PC-3 (cell line): ENCODE measurements around the gene LYRM2.

DNA sequence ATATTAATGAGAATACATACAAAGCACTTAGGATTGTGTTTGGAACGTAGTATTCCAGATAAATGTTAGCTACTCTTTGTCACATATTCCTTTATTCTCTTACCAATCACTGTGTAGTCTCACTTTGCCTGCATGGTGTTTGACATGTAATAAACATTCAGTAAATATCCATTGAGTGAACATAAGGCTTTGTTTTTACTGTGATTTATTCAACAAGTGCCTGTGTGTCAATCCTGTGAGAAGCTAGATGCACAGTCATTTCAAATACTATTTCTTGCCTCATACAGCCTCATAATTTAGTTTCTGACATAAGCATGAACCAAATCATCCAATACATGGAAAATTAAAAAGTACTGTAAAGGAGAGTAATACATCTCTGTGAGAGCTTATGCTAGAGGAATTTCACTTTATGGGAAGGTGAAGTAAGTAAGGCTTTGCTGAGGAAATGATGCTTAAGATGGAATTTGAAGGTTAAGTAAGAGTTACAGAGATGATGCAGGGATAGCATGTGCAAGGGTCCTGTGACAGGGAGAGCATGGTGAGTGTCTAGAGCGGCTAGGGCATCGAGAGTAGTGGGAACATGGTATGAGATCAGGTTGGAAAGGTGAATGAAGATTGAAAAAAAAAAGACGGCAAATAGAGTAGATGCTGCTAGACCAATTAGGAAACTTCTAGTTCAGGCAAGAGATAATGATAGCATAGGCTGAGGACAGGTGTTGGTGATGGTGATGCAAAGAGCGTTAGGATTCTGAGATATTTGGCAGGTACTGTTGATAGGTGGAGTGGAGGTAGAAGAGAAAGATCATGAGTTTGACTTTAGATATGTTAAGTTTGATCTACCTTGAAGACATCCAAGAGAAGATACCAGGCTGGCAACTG lies 14.8 kb downstream of the PM20D2 start:
- RAMPAGE, long total RNA: no peak

- RAMPAGE, long total RNA: no peak
Observed at GRCh38 chr6:89231107-89231422, 13.9 kb upstream of the GABRR1 start.

- RAMPAGE, long total RNA: no peak
Observed at GRCh38 chr6:89354045-89354533, 1.6 kb upstream of the UBE2J1 start.

- RAMPAGE, long total RNA: no peak
Observed at GRCh38 chr6:89630422-89631060, 8.0 kb downstream of the LYRM2 start.

DNA sequence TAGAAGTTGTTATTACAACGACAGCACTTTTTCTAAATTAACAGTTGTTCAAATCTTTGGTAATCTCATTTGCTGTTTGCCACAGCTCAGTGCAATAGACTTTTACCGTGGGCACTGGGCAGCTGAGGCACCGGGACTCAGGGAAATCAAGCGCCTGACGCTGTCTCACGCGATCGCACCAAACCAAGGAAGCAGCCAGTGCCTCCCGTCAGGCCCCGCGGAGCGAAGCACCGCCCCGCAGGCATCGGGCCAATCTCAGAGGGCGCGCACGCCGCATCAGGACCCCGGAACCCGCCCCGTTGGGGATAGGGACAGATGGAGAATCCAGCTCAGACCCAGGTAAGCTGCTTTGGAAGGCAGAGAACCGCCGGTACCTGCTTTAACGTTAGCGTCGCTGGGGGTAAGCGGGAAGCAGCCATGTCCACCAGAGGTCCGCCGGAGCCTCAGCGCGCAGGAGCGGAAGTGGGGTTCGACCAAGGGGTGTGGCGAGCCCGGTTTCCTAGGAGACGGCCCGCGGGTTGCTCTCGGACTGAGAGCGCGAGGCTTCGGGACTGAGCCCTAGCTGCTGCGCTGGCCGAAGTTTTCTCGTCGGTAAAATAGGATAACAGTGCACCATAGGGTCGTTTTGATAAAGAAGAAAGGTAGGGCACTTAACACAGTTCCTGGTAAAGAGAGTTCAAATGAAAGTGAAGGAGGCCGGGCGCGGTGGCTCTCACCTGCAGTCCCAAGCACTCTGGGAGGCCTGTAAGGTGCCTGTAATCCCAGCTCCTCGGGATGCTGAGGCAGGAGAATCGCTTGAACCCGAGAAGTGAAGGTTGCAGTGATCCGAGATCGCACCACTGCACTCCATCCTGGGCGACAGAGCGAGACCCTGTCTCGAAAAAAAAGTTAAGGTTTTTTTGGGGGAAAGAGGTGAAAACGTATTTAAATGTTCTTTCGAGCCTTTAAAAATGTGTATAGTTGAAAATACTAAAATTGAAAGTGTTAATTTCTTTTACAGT lies at the start of gene LYRM2:
TSS of gene LYRM2 (minus strand) at position 450 of the 1,001 bp plus-strand sequence.
- RAMPAGE, long total RNA: no peak

GRCh38 chr6:89656571-89657075 lies 18.1 kb upstream of the LYRM2 start:
- RAMPAGE, long total RNA: no peak

DNA sequence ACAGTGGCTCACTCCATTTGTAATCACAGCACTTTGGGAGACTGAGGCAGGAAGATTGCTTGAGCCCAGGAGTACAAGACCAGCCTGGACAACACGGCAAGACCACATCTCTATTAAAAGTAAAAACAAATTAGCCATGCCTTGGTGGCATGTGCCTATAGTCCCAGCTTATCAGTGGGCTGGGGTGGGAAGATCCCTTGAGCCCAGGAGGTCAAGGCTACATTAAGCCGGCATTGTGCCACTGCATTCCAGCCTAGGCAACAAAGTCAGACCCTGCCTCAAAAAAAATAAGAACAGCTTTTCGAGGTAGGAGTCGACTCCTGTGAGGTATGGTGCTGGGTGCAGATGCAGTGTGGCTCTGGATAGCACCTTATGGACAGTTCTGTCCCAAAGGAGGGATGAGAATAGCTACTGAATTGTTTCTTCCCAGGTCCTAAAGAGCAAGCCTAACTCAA lies 82.3 kb upstream of the LYRM2 start:
- RAMPAGE, long total RNA: no peak

DNA sequence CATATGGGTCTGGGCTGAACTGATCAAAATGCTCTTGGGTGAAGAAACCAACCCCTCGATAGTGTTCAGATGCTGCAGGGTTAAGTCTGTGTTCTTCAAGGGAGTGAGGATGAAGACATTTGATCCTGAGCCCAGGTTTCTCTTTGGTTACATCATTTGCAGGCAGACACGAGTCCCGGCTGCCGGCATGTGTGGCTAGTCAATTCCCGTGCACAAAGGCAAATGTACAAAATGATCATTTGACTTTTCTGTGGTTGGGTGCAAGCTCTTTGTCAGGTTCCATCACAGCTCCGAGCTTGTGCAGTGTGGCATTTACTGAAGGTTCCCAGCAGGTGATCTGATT lies 46.7 kb downstream of the GJA10 start:
- RAMPAGE, long total RNA: no peak

GRCh38 chr6:89950981-89951961 lies 57.0 kb downstream of the GJA10 start:
- RAMPAGE, long total RNA: no peak

- RAMPAGE, long total RNA: no peak
Observed at GRCh38 chr6:90219526-90220131, 77.0 kb downstream of the BACH2 start.

DNA sequence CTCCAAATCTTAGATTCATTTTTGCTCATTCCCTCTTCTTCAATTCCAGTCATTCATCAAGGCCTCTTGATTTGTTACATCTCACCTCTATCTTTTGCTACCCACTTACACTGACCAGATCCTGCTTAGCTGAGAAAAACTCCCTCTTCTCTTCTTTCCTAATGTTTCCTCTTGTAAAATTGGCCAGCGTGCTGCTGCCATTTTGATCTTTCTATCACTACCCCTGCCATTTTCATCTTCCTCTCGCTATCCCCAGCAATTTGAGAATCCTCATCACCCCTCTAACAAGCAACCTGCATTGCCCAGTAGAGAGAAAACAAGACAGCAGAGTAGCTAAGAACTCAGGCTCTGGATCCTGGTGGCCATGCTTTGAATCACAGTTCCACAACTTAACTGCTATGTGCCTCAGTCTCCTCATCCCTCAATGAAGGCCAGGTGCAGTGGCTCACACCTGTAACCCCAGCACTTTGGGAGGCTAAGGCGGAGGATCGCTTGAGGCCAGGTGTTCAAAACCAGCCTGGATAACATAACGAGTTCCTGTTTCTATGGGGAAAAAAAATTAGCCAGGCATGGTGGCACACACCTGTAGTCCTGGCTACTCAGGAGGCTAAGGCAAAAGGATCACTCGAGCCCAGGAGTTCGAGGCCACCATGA lies 23.9 kb downstream of the BACH2 start:
- RAMPAGE, long total RNA: no peak

GRCh38 chr6:90284723-90285543 lies 11.7 kb downstream of the BACH2 start:
- RAMPAGE, long total RNA: no peak

- RAMPAGE, long total RNA: no peak
Observed at GRCh38 chr6:90292881-90293797, 3.5 kb downstream of the BACH2 start.

GRCh38 chr6:90350685-90351143 lies 54.1 kb upstream of the BACH2 start:
- RAMPAGE, long total RNA: no peak

DNA sequence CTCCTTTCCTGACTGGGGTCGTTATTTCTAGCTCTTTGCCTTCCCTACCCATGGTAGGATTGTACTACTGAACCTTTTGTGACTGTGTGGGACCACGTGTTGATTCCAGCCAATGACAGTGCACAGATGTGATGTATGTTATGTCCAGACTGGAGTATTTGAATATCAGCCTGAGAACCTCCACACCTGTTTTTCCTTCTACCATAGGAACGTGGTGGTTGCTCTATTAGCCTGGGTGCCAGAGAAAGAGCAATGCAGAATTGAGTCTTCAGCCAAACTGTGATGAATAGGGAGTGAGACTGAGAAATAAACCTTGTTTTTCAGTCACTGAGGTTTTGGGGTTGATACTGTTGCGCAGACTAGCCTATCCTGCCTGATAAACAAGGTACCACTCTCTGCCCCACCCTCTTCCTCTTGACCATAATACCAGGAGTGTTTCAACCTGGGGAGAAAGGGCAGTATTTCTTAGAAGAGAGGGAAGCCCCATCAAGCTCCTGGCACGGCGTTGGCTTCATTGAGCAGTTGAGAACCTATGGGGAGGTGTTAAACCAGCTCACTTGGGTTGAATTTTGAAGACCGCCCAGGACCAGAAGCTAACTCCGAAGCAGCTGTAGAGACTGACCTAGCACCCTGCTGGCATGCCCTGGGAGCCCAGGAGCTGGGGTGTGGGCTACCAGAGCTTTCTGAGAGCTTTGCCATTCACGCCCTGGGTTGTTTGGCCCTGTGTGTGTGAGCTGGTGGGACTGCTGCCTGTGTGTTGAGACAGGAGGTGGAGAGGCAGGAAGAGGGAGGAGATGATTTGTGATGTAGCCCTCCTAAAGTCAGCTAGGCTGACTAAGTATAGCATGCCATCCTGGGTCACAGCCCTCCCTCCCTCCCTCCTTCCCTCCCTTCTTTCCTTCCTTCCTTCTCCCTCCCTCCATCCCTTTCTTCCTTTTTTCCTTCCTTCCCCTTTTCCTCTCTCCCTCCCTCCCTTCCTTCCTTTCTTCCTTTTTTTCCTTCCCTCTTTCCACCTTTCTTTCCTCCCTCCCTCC lies 105.7 kb upstream of the BACH2 start:
- RAMPAGE, long total RNA: no peak

DNA sequence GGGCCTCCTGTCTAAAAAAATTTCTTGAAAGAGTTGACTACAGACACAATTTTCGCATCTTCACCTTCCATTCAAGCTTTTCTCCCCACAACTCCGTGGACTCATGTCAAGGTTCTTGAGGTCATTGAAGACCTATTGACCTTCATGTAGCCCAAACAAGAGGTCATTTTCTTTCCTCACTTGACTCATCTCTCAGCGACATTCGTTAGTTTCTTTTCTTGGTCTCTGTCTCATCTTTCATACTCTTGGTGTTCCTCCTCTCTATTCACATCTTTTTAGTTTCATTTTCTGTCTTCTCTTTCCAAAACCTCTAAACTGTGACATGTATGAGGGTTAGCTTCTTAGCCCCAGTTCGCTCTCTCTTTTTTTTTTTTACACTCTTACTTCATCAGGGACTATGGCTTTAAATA lies 128.5 kb upstream of the BACH2 start:
- RAMPAGE, long total RNA: no peak

- RAMPAGE, long total RNA: no peak
Observed at GRCh38 chr6:90446441-90446734, 140.5 kb downstream of the MAP3K7 start.

DNA sequence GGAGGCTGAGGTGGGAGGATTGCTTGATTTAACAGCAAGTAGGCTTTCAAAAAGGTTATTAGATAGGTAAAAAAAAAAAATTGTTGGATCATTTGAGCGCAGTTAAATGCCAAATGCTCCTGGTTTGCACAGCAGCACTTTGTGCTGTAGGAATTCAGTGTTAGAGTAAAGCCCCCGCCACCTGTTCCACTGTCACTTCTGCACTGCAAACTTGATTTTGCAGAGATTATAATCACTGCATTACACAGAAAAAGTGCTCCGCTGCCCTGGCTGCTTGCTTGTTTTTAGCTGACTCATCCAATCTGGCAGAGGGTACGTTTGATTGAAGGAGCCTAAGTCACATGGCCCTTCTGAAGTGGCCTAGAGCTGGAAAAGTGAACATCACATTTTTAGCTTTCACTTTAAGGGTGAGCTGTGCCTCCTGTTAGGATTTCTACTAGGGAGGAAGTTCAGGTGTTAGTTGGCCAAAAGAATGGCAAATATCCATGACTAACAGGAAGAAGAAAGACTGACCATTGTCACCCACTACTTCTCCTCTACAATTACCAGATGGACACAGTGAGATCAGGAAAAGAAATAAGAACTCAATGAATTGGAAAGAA lies 889.0 kb upstream of the MAP3K7 start:
- RAMPAGE, long total RNA: no peak

GRCh38 chr6:92100437-92100819 lies 1318.9 kb downstream of the EPHA7 start:
- RAMPAGE, long total RNA: no peak

DNA sequence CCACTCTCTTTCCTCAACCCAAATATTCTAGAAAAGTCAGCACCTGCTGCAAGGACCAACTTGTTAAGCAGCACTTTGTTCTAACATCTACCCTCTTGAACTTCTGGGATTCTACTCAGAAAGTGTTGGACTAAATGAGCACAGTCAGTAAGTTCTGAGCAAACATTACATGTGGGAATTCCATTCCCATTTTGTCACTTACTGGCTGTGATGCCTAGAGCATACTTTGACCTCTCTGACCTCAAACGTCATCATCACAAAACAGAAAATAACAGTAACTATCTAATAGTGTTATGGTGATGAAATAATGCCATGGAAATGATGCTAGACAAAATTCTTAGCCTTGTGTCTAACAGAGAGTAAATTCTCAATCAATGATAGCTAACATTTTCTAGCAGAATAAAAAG lies 829.4 kb downstream of the EPHA7 start:
- RAMPAGE, long total RNA: no peak